Sigmoid colon (tissue), 4 donors: ENCODE data around the genes DPEP3, DPEP2, DPEP2NB and DUS2.

- PRO-cap, result no peak
- RAMPAGE, long total RNA, 4 experiments, result no peak in any of the 4 experiments
Observed at GRCh38 chr16:67663179-67664122, 2.7 kb downstream of the PARD6A start.

DNA sequence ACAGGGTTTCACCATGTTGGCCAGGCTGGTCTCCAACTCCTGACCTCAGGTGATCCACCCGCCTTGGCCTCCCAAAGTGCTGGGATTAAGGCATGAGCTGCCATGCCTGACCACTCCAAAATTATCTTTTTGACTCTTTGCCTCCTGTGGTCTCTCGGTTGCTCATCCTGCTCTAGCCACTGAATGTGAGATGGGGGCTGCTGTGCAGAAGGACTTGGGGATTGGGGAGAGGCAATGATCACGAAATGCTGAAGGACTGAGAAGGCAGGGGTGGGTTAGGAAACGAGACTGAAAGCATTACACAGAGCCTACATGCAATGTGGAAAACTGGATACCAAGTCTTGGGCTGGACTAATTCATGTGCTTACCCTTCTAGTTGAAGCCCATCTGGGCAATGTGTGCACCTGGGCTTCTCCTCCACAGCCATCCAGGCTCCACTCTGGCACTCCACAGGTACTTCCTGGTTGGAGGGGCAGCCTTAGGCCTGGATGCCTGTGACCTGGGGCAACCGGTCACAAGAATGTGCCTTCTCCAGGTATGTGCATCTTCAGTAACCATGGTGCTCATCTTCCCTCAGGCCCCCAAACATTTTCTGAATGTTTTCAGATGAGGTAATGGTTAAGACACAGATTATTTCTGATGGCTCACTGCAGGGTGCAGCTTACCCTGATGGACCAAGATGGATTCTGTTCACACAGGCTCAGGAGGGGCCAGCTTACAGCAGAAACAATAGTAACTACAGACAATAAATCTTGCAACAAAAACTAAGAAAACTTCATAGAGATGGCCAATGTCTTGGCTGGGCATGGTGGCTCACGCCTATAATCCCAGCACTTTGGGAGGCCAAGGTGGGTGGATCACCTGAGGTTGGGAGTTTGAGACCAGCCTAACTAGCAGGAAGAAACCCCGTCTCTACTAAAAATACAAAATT, 11.0 kb downstream of the C16orf86 start:
- PRO-cap, result no peak
- RAMPAGE, long total RNA, 4 experiments, result no peak in any of the 4 experiments

GRCh38 chr16:67716090-67716806, 2.9 kb downstream of the GFOD2 start:
- PRO-cap, result no peak
- RAMPAGE, long total RNA, 4 experiments, result no peak in any of the 4 experiments

- PRO-cap, result no peak
- RAMPAGE, long total RNA, 4 experiments, result no peak in any of the 4 experiments
Observed at GRCh38 chr16:67729790-67730345, 10.8 kb upstream of the GFOD2 start.

DNA sequence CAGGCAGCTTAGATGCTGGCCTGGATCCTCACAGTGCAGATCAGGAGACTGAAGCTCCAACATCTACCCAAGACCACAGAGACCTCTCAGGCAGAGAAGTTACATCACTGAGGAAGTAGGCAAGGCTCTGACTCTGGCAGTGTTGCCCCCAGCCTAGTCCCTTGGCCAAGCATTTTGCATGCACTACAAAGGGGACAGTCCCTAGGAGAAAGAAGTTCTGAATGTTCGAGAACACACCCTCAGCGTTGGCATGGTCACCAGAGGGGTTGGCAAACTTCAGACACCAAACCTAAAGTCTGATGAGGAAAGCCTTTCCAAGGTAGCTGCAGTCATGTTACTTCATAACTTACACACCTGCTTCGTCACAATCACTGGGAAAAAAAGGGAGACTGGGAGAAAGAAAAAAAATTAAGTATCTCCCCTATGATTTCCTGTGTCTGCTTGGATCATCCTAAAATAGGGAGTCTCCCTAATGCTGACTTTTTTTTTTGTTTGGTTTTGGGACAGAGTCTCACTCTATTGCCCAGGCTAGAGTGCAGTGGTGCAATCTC, 2.4 kb downstream of the RANBP10 start:
- PRO-cap, result no peak
- RAMPAGE, long total RNA, 4 experiments, result no peak in any of the 4 experiments

GRCh38 chr16:67841804-67841996, 420 bp upstream of the THAP11 start:
- PRO-cap, result no peak
- RAMPAGE, long total RNA, 4 experiments, result no peak in any of the 4 experiments

DNA sequence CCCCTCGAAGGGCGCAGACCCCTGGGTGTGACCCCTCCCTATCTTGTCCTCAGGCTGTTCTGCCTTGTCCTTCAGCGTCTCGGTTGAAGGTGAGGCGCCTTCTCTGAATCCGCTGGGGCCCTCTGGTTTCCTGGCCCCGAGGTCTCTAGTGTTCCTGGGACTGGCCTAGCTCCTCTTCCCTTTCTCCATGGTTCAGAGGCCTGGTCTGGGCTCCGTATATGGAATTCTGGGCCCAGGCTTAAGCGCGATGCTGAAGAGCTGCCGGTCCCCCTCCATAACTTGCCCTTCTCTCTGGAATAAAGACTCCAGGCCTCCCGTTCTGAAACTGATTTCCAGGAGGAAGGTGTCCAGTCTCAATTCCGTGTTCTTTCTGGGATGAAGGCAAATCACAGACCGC, 631 bp downstream of the EDC4 start:
- PRO-cap, result no peak
- RAMPAGE, long total RNA, 4 experiments, result no peak in any of the 4 experiments

DNA sequence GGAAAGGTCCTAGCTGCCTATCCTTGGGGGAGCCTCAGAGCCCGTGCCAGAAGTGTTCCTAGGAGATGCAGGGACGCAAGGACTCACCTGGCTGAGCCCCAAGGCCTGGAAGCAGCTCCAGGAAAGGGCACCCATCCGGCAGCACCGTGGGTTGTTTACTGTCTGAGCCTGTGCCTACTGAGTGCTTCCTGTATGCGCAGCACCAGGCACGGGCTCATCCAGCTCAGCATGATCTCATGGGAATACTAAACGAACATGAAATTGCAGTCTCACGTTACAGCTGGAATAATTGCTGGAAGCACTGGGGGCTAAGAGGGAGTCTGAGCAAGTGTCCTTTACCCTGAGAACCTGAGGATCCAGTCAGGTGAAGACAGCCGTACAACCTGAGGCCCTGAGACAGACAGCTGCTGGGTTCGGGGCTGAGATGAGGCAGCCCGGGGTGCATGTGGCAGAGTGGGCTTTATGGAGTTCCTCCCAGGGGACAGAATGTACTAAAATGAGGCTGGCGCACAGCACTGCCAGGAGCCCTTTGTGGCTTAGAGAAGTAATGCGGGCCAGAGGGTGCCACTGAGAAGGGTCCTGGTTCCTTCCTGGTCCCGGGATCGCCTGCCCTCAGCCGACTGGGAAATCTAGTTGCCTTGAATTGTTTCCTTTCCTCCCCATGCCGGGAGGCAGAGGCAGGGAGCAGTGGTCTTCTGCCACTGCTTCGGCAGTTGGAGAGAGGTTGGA, 5.3 kb downstream of the CTRL start:
- PRO-cap, result unidirectional peak, minus-strand start at position 160 of the sequence
- RAMPAGE, long total RNA, 4 experiments, result no peak in any of the 4 experiments

DNA sequence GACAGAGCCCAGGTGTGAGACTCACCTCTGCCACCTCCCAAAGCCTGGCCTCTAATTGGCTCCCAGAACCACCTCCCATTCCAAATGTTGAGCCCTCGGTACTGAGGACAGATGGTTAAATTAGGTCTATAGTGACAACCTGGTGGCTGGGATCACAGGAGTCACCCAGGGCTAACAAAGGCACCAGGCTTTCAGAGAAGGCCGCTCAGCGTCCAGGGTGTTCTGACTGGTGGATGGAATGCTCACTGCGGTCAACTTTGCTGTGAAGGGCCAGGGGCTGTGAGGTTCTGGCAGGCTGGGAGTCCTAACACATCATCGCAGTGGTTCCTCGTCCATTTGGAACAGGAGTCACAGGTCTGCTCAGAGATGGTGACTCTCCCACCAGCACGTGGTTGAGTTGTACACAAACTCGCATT, 370 bp upstream of the CTRL start:
- PRO-cap, result no peak
- RAMPAGE, long total RNA, 4 experiments, result no peak in any of the 4 experiments

DNA sequence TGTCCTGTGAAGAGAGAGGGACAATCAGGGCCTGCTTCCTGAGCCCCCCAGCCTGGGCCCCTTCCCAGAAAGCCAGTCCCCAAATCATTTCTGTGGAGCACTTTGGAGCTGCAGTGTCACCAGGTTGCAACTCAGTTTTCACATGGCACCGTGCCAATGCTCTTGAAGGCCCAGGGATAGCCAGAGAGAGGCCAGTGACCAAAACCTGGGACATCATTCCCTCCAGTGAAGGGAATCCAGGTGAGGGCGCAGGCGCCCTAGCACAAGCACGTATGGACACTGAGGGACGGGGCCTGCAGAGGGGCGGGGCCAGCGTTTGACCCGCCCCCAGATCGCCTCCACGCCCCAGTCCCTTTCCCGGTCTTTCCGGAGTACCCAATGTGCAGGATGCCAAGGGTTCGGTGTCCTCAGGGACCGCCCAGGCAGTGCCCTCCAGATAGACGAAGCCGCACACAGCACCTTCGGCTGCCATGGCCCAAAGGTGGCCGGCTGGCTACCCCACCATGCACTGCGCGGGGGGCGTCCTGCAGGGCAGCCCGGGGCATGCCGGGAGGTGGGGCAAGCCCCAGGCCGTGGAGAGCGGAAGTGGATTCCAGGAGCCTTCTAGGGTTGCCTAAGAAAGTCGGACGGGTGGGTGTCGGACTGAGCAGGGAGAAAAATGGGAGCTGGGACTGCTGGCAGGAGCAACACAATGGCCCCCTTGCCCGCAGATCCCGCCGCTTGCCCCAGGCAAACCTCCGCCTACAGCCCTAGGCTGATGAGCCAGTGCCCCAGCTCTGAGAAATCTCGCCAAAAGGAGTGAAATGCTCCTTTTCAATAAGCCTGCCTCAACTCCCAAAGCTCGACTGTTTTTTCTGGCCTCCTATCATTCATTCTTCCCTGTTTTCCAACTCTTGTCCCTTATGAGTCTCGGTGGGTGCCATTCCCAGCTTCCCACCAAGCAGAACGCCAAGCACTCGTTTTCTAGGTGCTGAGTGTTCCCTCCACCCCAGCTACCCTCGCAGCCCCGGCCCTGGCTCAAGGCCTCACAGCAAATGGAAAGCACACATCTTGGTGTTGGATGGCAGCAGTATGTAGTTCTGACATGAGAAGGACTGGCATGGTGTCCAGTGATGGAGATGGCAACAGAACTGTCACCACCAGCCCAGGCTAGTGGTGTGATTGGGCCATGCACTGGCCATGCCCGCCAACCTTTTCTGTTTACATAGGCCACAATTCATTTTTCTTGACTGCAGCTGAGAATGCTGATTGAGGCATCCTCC, 4.5 kb downstream of the SLC12A4 start:
- PRO-cap, result no peak
- RAMPAGE, long total RNA, 4 experiments, result no peak in any of the 4 experiments

- PRO-cap, result no peak
- RAMPAGE, long total RNA, 4 experiments, result no peak in any of the 4 experiments
Observed at GRCh38 chr16:67969408-67970018, 1.1 kb upstream of the SLC12A4 start.

DNA sequence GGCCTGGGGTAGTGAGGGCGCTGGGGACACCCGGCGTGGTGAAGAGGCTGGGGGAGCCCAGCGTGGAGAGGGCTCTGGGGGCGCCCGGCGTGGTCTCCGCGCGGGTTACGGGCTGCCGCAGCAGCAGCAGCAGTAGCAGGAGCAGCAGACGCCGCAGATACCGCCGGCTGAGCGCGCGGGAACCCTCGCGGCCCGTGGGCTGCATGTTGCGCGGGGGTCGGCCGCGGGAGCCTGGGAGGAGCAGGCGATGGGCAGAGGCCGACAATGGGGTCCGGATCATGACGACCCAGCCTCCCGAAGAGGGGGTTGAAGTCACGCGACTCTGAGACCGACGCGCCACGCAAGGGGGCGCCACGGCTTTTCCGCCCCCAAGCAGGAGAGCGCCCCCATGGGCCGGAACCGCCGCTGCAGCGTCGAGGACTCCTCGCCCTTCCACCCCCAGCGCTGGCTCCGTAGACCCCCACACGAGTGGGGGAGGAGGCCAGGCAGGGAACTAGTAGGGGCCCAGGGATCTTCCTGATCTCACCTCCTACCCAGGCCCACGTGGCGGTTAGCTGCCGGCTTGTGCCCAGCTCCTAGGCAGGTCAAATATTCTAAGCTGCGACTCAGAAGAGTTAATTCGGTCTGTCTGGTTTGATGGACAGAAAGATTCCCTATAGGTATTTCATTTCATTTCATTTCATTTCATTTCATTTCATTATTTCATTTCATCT, at the start of gene DPEP3:
TSS of gene DPEP3 (minus strand) at position 324 of the 713 bp plus-strand sequence.
- PRO-cap, result no peak
- RAMPAGE, long total RNA, 4 experiments, result no peak in any of the 4 experiments

DNA sequence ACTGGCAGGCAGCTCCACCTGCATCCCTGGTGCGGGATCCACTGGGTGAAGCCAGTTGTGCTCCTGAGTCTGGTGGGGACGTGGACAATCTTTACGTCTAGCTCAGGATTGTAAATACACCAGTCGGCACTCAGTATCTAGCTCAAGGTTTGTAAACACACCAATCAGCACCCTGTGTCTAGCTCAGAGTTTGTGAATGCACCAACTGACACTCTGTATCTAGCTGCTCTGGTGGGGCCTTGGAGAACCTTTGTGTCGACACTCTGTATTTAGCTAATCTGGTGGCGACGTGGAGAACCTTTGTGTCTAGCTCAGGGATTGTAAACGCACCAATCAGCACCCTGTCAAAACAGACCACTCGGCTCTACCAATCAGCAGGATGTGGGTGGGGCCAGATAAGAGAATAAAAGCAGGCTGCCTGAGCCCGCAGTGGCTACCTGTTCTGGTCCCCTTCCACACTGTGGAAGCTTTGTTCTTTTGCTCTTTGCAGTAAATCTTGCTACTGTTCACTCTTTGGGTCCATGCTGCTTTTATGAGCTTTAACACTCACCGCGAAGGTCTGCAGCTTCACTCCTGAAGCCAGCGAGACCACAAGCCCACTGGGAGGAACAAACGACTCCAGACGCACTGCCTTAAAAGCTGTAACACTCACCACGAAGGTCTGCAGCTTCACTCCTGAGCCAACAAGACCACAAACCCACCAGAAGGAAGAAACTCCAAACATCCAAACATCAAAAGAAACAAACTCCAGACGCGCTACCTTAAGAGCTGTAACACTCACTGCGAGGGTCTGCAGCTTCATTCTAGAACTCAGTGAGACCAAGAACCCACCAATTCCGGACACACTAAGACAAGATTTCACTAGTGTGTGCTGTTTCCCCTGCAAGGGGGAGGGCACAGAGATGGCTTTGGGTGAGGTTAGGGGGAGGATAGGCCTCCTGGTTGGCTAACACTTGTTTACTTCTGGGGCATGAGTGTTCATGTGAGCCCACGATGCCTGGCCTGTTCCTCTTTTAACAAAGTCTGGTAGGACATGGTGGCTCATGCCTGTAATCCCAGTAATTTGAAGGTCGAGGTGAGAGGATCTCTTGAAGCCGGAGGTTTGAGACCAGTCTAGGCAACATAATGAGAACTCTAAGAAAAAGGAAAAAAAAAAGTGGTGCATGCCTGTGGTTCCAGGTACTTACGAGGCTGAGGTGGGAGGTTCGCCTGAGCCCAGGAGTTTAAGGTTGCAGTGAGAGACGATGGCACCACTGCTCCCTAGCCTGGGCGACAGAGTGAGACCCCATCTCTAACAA, at the start of gene DPEP2:
TSS of gene DPEP2 (minus strand) at position 870 of the 1,298 bp plus-strand sequence.
- PRO-cap, result no peak
- RAMPAGE, long total RNA, 4 experiments, result start-site peak on the minus strand in 1 of 4 experiments, centred at position 870 of the sequence, 5 reads per replicate

- PRO-cap, result no peak
- RAMPAGE, long total RNA, 4 experiments, result no peak in any of the 4 experiments
Observed at GRCh38 chr16:67999946-68000378, 678 bp upstream of the DPEP2 start.

- PRO-cap, result no peak
- RAMPAGE, long total RNA, 4 experiments, result no peak in any of the 4 experiments
Observed at GRCh38 chr16:68013307-68013843, 2.3 kb downstream of the DPEP2NB start.

DNA sequence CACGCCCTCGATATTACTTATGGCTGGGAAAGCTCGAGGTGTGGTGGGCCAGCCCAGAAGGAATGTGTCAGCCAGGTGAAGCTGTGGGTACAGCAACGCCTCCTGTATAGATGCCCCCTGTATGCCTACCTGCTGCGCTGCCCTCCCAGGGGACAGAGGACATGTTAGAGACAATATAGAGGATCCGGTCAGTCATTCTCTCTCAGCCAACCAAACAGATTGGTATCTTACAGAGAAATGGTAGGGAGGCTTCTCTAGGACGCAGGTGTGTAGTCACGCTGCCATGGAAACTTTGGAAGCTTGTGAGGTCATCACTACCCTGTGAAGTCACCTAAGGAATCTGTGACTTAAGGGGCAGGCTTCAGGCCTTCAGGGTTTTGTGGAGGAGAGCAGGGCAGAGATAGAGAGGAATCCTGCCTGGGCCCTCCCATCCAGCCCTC, at the start of gene DPEP2NB:
TSS of gene DPEP2NB (minus strand) at position 337 of the 440 bp plus-strand sequence.
- PRO-cap, result no peak
- RAMPAGE, long total RNA, 4 experiments, result no peak in any of the 4 experiments

GRCh38 chr16:68023069-68023791, at the start of gene DUS2:
TSS of gene DUS2 (plus strand) at chr16:68023284.
- PRO-cap, result no peak
- RAMPAGE, long total RNA, 4 experiments, result start-site peak on the plus strand in 4 of 4 experiments, at chr16:68023255-68023312 at its widest, 28 to 38 reads per replicate

DNA sequence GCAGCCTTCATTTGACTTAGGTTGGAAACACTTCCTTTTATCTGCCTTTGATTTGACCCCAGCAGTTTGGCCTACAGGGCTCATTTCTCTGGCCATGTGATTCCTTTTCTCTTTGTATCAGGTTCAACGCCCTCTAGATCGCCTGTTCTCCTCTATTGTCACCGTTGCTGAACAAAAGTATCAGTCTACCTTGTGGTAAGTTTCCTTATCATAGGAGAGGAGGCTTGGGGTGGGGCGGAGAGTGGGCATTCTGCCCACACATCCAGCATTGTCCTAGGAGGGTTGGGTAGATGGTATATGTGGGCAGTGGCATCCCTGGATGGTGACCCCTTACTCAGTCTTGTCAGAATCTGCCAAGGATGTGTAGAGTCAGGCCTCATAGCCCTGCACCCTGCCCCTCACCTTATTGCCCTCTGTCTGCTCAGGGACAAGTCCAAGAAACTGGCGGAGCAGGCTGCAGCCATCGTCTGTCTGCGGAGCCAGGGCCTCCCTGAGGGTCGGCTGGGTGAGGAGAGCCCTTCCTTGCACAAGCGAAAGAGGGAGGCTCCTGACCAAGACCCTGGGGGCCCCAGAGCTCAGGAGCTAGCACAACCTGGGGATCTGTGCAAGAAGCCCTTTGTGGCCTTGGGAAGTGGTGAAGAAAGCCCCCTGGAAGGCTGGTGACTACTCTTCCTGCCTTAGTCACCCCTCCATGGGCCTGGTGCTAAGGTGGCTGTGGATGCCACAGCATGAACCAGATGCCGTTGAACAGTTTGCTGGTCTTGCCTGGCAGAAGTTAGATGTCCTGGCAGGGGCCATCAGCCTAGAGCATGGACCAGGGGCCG, 6.6 kb upstream of the NFATC3 start:
- PRO-cap, result no peak
- RAMPAGE, long total RNA, 4 experiments, result no peak in any of the 4 experiments

DNA sequence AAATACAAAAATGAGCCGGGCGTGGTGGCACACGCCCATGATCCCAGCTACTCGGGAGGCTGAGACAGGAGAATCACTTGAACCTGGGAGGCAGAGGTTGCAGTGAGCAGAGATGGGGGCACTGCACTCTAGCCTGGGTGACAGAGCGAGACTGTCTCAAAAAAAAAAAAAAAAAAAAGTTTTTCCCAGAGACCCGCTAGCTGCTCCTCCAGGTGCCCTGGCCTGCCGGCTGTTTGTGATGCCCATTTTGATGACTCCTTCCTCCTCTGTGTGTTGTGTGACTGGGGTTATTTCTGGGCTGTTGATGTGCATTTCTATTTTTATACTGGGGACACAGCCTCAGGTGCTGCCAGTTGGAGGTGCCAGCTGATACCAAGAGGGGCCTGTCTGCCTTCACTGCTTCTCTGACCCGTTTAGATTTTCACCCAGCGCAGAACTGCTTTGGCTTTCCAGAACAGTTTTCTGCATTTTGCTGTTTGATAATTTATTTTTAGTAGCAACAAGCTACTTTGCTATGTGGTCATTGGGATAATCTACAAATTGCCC, 6.6 kb downstream of the PLA2G15 start:
- PRO-cap, result no peak
- RAMPAGE, long total RNA, 4 experiments, result no peak in any of the 4 experiments

- PRO-cap, result no peak
- RAMPAGE, long total RNA, 4 experiments, result no peak in any of the 4 experiments
Observed at GRCh38 chr16:68258810-68260121, 5.1 kb upstream of the SLC7A6 start.